Breast epithelium (tissue), 2 donors: ENCODE measurements around a stretch of chr1.

- PRO-cap = no peak
- RAMPAGE, long total RNA, 2 experiments = no peak in any of the 2 experiments
Measured at GRCh38 chr1:181149352-181150094, 61.0 kb downstream of the IER5 start.

- PRO-cap = no peak
- RAMPAGE, long total RNA, 2 experiments = no peak in any of the 2 experiments
Measured at GRCh38 chr1:182181377-182181677, 119.8 kb upstream of the ZNF648 start.

DNA sequence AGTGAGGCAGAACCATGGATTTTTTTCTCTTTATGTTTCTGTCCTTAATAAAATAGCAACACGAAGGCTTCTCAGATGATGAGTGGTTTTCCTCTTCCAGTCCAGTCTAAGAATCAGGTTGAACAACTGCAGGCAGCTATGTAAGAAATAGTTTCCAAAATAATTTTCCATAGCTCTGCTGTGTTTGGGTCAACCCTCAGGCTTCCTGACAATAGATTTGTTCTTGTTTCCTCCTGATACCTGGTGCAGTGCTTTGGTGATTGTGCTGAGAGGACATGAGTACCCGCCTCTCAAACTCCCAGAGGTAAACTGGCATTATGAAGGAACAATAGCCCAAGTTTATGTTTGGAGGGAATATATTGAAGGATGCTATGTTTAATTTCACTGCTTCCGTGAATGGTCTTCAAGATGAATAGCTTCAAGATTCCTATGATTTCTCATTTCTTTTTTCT, 150.0 kb downstream of the GLUL start:
- PRO-cap = no peak
- RAMPAGE, long total RNA, 2 experiments = no peak in any of the 2 experiments

- PRO-cap = no peak
- RAMPAGE, long total RNA, 2 experiments = no peak in any of the 2 experiments
Measured at GRCh38 chr1:182340293-182340868, 51.2 kb downstream of the GLUL start.

DNA sequence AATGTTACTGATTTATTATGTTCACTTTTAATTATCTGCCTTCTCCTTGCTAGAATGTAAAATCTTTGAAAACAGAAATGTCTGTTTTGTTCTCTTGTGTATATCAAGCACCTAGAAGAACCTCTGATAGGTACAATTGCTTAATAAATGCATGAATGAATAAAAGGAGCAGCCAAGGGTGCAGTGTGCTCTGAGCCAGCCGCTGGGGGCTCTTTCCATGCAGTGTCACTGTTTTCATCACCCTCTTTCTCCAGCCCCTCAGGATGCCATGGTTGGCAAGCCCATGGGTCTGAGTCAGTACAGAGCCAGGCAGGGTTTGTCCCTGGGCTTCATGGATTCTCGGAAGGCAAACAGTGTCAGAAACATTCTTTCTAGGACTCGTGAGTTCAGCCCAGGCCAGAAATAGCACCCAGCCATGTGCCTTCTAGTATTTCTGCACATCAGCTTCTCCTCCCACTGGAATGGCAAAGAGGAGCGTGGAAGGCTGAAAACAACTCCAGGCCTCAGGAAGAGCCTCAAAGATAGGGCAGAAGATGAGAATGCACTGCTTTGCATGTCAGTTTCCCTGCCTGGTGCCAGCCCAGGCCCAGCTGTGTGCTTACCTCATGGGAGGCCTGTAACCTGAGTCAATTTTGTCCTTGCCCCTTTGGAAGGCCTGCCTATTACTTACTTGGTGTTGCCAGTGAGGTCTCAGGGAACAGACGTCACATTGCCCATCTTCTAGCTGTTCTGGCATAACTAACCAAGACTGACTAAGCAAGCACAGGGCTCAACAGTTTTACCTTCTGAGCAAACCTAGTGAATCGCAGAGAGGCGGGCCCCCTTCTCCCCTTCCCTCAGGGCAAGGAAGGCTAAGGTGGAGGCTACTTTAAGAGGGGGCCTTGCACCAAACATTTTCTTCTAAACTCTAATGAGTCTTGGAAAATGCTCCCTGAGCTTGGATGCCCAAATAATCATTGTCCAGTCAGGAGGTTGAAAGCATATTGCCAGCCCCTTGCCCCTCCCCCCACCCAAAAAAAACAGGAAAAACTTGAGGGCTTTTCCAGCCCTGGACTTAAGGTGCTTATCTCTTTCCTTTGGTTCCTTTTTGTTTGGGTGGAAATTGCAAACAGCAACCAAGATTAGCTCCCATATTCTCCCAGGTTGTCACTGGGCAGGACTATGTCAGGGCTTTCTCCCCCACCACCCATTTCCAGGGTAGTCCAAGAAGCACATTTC, 42.4 kb downstream of the GLUL start:
- PRO-cap = no peak
- RAMPAGE, long total RNA, 2 experiments = no peak in any of the 2 experiments

DNA sequence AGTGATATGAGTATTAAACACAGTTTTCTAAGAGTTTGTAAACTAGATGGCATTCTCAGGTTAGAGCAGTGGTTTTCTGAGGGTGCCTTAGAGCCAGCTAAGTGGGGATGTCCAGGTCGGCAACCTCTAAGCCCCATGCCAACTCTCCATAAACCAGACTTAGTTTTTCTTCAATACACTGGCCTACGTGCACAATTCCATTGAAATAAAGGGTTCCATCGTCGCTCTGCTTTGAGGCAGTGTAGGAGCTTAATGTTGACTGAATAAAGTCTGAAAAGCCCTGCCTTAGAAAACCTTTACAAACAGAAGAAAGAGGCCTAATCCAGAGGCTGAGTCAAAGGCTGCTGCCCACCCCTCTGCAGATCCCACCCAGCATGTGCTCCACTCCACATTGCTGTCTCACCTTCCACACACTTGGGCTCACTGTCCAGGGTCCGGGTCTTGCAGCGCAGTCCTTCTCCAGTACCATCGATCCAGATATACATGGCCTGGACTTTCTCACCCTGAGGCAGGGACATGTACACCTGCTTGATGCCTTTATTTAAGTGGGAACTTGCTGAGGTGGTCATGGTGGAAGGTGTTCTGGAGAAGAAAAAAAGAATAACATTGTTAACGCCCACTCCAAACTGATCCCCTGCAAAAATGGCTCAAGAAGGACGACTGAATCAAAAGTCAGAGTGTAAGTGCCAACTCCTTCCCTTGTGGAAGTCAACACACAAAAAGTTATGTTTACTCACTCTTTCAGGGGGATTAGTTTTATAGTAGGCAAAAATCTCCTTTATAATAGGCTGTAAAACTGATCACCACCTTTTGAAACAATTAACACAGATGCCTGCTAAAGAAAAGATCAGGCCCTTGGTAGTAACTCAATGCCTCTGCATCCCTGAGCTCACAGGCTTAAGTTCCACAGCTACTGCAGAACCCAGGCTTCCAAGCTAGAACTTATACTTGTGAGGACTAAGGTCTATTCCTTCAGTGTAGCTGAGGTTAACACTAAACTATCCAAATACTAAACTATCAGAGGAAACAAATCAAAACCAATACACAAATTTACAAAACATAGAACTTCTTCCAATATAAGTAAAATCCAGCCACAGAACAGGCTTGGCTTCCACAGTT, 3.1 kb downstream of the GLUL start:
- PRO-cap = no peak
- RAMPAGE, long total RNA, 2 experiments = no peak in any of the 2 experiments

DNA sequence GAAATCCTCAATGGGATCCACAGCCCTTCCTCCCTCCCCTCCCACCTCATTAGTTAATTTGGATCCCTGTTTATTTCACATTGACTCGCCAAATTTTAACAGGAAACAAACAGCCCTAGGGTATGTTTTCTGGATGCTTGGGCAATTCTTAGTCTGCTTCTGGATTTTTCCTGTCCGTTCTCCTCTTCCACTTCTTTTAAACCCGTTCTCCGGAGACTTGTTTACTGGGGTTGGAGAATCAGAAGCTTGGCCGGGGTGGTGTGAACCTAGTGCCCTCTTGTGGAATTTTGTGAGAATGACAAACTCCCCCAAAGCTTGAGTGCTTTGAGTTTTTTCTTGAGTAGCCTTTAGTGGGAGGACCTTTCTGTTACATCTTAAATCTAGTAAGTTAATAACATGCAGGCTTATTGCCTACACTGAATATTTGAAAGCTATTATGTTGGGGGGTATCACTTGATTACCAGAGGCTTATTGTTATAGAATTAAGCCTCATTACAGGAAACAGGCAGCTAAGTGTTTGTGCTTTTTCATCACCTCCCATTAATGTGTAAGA, 3.8 kb downstream of the TEDDM1 start:
- PRO-cap = no peak
- RAMPAGE, long total RNA, 2 experiments = no peak in any of the 2 experiments

GRCh38 chr1:182585938-182586912, 2.8 kb downstream of the RNASEL start:
- PRO-cap = no peak
- RAMPAGE, long total RNA, 2 experiments = no peak in any of the 2 experiments

- PRO-cap = no peak
- RAMPAGE, long total RNA, 2 experiments = no peak in any of the 2 experiments
Measured at GRCh38 chr1:182617569-182618366, 13.6 kb upstream of the RGS16 start.

DNA sequence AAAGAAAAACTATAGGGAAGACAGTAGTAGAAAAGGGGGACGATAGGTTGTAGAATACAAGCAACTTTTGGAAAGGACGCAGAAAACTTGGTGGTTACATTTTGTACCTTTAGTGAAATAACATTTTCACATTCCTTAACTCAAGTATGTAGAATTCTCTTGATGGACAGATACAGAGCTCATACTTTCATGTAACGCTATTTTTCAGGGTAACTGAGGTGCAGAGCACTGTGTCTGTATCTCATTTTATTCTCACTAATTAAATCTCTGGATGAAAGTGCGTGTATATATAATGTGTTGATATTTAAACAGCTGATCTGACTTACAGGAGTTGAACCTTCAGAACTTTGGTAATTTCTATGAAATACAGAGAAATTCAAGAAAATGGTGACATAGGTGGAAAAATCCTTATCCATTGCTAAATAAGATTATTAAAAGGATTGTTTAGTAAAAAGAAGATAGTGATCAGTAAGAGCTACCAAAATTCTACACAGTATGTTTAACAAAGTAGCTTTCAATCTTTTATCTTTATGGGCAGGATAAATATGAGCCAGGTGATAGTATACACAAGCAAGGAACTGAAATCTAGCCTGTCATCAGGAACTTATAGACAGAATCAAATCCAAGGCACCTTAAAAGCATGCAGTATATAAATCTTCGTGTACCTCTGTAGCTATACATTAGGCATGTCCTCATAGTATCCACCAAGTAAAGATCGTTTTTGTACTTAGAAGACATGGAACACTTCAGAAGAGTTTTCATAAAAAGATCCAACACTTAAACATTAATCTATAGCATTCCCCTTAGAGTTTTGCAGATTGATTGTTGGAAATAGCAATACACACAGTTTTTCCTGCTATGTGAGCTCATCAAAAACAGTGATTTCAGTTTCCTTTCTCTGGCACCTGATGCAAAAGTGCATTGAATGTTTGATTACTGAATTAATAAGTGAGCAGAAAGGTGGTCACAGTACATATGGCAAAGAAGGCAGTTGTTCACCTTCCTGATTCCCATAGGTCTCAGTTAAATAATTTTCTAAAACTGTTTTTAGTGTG, 26.3 kb downstream of the DHX9 start:
- PRO-cap = no peak
- RAMPAGE, long total RNA, 2 experiments = no peak in any of the 2 experiments

GRCh38 chr1:182875649-182876772, 36.9 kb downstream of the DHX9 start:
- PRO-cap = no peak
- RAMPAGE, long total RNA, 2 experiments = no peak in any of the 2 experiments

- PRO-cap = no peak
- RAMPAGE, long total RNA, 2 experiments = no peak in any of the 2 experiments
Measured at GRCh38 chr1:182889387-182889797, 50.2 kb downstream of the DHX9 start.

DNA sequence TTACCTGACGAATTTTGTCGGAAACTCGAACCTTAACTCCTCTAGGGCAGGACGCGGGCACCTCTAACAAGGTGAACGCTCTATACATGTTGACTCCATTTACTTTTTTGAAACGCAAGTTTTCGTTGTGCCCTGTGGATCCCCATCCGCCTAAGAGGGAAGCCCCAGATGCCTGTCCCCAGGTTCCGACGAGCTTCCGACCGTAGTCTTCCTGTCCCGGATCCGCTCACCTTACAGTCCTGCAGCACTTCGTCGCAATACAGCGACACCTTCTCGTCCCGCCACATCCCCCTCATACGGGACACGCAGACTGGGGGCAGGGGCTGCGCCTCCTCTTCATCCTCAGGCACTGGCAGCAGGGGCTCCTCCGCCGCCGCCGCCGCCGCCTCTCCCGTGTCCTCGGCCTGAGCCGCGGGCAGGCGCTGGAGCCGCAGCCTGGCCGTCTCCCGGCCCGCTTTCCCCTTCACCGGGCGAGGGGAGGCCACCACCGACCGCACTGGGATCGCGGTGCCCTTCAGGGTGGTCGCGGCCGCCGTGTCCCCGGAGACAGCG, 391 bp downstream of the SHCBP1L start:
- PRO-cap = no peak
- RAMPAGE, long total RNA, 2 experiments = no peak in any of the 2 experiments

DNA sequence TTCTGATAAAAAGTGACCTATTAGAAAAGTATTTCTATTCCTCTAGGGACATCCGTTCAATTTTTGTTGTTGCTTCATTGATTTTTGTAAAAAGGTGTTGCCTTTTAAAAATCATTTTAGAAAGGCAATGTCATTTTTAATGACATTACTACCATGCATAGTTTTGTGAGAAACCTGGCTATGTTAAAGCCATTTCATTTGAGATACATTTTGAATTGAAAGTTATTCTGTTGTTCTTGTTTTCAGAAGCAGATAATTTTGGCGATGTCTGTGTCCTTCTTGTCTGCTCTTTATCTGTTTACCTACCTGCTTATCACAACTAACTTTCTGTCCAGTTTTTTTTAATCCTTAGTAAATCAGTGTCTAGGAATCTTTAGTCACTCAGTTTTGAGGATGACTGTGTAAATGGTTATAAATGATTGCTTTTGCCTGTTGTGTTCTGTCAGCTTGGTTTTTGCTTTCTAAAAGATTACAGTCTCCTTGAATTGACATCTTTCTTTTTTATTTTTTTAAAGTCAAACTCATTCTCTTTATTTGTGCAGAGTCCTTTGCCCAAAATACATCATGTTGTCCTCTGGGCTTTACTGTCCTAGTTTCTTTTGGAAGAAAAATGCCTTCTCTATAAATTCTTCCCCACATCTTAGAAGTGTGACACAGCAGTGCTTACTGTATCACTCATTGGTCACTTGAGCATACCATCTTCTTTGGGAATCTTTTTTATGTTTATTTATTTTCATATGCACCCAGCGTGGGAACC, 20.6 kb downstream of the LAMC1 start:
- PRO-cap = no peak
- RAMPAGE, long total RNA, 2 experiments = no peak in any of the 2 experiments

GRCh38 chr1:183142379-183143192, 43.5 kb upstream of the LAMC2 start:
- PRO-cap = no peak
- RAMPAGE, long total RNA, 2 experiments = no peak in any of the 2 experiments

DNA sequence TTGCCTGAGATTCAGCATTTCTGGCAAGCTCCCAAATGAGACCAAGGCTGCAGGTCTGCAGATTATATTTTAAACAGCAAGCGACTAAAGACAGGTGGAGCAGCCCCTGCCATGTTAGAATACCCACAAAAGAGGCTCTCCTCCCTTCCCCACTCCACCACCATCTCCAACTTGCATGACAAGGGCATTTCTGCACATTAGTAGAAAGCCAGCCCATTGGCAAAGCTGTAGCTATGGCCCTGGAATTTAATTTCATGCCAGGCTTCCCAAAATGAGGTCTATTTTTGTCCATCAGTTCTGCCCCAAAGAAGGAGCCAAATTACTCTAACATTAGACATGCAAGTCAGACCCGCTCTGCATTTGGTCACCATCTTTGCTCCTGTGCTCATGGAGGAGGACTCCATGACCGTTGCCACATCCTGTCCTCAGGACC, 115.1 kb downstream of the LAMC2 start:
- PRO-cap = no peak
- RAMPAGE, long total RNA, 2 experiments = no peak in any of the 2 experiments

GRCh38 chr1:183331067-183331738, 87.0 kb downstream of the NMNAT2 start:
- PRO-cap = no peak
- RAMPAGE, long total RNA, 2 experiments = no peak in any of the 2 experiments

DNA sequence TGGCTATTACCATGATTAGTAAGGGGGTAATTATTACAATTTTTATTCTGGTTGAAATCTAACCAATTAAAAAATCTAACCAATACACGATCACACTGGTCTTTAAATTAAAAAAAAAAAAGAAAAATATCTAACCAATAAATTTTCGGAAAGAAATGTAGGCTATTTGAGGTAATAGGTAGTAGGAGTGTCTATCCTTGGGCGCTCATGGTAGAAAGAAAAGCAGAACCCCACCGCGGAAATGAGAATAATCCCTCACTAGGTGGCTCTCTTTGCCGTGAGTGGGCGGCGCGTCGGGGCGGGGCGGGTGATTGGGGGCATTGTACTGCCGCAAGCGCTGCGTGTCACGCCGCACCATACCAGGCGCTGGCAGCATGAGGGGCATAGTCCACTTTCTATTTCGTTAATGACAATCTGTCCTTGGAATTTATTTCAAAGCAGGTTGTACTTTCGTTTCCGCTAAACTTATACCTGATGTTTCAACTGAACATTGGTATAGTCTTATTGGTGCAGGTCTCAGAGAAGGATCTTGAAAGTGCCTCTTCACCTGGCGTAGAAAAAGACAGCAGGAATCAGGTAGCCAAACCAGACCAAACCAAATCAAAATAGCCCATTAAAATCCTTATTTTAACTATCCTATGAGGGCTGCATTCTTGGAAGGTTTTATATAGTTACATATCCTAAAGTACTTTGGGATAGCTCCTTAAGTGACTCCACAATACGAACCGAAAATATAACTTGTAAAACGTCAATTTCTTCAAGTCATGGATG, 2.1 kb upstream of the SMG7 start:
- PRO-cap = bidirectional peak, plus-strand start at position 362 of the sequence, minus-strand start at position 243 of the sequence
- RAMPAGE, long total RNA, 2 experiments = no peak in any of the 2 experiments

- PRO-cap = no peak
- RAMPAGE, long total RNA, 2 experiments = no peak in any of the 2 experiments
Measured at GRCh38 chr1:183566724-183567494, 23.4 kb downstream of the NCF2 start.

GRCh38 chr1:183619243-183619754, 16.3 kb downstream of the ARPC5 start:
- PRO-cap = no peak
- RAMPAGE, long total RNA, 2 experiments = no peak in any of the 2 experiments